ENCODE measurements around the genes ATP1B1, METTL18 and FMO4.

DNA sequence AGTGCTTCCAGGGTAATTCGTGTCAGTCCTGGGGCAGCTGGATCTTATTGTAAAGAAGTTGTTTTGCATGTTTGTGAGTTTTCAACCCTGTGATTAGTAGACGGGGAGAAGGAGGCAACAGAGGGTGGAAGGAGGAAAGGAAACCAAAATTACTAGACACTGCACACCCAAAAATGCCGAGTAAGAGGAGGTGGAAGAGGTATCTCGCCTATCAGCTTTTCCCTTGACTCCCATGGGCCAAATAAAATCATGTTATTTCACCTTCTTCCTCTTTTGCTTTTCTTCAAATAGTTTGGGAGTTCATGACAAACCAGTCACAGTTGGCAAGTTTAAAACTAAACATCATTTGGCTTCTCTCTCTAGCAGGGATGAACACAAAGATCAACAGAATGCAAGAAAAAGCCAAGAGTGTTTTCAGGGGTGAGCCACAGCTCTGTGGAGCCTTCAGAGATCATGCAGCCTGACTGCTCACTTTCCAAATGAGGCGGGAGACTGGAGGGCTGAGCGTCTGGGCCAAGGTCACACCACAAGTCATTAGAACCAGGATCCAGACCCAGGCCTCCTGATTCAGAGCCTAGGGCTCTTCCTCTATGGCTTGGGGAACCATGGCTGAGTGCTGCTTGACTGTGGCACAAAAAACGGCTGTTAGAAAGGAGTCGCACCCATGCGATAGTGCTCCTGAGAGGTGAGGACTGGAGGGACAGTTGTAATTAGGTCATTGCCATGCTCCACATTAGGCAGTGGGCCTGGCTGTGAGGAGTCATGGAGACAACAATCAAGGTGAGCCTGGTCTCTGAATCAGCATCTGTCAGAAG is 2.8 kb downstream of the DPT start:
- PRO-cap, result no peak

DNA sequence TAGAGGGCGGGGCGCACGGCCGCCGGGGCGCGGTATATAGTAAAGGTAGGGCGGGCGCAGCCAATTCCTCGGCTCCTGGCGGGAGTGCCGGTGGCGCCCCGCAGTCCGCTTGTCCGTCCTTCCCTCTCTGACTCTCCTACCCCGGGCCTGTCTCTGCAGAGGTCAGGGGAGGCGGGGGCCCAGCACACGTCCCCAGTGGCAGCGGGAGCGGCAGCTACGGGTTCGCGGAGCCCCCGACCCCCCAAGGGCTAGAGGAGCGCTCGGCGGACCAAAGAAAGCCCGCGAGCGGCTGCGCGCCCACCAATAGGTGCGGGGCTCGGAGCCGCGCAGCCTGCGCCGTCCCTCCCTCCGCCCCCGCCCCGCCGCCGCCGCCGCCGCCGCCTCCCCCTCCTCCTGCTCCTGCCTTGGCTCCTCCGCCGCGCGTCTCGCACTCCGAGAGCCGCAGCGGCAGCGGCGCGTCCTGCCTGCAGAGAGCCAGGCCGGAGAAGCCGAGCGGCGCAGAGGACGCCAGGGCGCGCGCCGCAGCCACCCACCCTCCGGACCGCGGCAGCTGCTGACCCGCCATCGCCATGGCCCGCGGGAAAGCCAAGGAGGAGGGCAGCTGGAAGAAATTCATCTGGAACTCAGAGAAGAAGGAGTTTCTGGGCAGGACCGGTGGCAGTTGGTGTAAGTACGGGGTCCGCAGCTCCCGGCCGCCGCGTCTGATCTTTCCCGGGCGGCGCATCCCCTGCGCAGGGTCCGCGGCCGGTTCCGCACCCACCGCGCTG is at the start of gene ATP1B1:
Gene ATP1B1 (plus strand): TSS at position 430 of the 767 bp plus-strand sequence.
- PRO-cap, result bidirectional peak, plus-strand start at position 63 of the sequence, minus-strand start outside the sequence; bidirectional peak, plus-strand start at position 435 of the sequence, minus-strand start at position 277 of the sequence

- PRO-cap, result no peak
Measured at GRCh38 chr1:169108194-169108704, 1.8 kb downstream of the ATP1B1 start.

GRCh38 chr1:169483975-169484677 is 1.6 kb downstream of the SLC19A2 start:
- PRO-cap, result no peak

DNA sequence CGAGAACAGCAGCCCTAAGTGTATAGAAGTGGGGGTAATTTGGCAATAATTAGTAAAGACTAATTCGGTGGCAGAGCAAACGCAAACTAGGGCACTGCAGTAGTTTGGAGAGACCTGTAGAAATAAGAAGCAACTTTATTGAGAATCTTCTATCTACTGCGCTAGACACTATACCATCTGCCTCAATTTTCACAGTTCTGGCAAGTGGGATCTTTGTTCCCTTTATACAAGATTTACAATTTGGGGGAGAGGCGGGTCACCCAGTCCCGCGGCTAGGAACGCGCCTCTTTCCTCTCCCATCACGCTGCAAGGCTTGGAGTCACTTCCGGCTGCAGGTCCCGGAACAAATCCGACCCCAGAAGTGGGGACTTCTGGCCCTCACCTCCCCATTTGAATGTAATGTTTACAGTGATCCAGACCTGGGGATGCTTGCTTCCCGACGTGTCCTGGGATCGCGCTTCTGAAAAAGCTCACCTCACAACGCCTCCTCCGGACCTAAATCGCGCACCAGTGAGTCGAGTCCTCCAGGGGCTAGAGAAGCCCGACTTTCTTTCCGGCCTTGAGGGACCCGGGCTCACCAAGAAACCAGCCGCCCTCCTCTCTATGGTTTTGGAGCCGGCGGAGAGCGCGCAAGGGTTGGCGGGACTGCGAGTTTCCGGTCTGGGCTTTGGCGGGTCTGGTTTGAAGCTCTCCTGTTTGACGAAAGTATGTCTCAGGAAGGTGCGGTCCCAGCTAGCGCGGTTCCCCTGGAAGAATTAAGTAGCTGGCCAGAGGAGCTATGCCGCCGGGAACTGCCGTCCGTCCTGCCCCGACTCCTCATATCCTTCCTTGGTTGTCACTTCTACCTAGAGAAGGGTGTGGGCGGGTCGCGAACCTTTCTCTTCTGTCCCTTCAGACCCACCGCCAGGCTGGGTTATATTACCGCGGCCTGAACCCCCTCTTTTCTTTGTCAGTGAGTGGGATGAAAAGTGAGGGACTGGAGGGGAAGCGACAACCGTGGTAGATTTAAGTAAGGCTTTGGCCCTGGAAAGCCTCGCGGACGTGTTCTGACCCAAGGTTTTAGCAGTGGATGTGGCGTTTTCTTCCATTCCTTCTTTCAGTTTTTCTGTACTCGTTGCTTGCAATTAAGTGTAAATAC is at the start of gene METTL18:
Gene METTL18 (minus strand): TSS at position 512 of the 1,138 bp plus-strand sequence.
- PRO-cap, result bidirectional peak, plus-strand start at position 650 of the sequence, minus-strand start at position 497 of the sequence

DNA sequence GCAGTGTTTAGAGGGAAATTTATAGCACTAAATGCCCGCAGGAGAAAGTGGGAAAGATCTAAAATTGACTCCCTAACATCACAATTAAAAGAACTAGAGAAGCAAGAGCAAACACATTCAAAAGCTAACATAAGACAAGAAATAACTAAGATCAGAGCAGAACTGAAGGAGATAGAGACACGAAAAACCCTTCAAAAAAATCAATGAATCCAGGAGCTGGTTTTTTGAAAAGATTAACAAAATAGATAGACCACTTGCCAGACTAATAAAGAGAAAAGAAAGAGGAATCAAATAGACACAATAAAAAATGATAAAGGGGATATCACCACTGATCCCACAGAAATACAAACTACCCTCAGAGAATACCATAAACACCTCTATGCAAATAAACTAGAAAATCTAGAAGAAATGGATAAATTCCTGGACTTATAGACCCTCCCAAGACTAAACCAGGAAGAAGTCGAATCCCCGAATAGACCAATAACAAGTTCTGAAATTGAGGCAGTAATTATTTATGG is 40.3 kb downstream of the GORAB start:
- PRO-cap, result no peak

DNA sequence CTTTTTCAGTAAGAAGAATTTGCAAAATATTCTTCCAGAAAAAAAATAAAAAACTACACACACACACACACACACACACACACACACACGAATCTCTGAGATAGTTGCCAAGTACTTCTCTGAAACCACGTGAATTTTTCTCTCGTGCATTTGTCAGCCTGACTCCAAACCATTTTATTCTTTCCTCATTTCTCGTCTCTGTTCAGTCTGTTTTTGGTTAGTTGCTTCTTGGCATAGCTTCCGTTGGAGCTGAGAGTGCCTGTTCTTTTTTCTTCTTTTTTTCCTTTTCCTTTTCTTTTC is 55.0 kb downstream of the GORAB start:
- PRO-cap, result no peak

GRCh38 chr1:170661204-170661819 is 2.6 kb upstream of the PRRX1 start:
- PRO-cap, result no peak

GRCh38 chr1:170738456-170739169 is 74.7 kb downstream of the PRRX1 start:
- PRO-cap, result no peak

GRCh38 chr1:171187233-171187451 is 2.0 kb downstream of the FMO2 start:
- PRO-cap, result no peak

DNA sequence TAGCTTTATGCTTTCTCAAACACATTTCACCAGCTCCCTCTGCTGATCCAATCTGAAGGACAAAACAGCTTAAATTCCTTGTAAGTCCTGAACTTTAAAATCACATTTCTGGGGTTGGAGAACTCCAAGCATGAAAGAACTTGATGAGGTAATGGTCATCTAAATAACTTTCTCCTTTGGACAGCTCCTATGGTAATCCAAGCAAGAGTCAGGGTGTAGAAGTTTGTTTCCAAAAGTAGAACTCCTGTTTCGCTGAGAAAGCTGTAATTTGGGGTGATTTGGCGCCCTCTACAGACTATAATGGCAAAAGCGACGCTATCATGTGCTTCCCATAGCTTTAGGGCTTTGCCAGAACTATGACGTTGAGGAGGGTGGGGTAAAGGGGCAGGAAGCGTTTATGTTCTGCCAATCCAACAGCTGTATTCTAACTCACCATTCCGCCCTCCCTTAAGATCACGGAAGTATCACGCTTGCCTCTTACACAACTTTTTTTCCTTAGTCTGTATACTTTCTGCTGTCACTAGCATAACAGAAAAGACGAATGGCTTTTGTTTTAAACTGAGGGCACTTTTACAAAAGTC is at the start of gene FMO4:
Gene FMO4 (plus strand): TSS at position 480 of the 581 bp plus-strand sequence.
- PRO-cap, result bidirectional peak, plus-strand start at position 498 of the sequence, minus-strand start at position 243 of the sequence

DNA sequence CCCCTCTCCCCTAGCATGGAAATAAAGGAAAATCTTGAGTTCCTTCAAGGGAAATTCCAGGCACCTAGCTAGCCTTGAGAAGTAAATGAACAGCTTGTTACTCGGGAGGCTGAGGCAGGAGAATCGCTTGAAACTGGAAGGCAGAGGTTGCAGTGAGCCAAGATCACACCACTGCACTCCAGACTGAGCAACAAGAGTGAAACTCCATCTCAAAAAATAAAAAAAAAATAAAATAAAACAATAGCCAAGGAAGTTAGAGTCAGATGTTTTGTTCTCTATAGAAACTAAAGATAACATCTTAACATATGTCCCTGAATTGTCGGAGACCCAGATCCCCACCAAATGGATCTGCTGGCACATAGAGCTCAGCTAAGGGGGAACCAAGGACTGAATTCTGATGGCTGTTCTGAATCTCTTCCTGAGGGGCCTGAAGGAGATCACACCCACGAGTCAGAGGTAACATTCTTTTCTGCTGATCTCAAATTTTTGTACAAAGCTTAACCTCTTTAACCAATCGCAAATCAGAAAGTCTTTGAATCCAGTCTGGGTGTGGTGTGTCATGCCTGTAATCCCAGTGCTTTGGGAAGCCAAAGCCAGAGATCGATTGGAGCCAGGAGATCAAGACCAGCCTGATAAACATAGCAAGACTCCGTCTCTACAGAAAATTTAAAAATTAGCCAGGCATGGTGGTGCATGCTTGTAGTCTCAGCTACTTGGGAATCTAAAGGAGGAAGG is 63.0 kb upstream of the PRRC2C start:
- PRO-cap, result no peak

GRCh38 chr1:171485875-171486592 is 704 bp downstream of the PRRC2C start:
- PRO-cap, result no peak

GRCh38 chr1:172255080-172255609 is 165.3 kb upstream of the C1orf105 start:
- PRO-cap, result no peak

- PRO-cap, result no peak
Measured at GRCh38 chr1:172343399-172343710, 77.1 kb upstream of the C1orf105 start.

GRCh38 chr1:172343804-172344162 is 76.7 kb upstream of the C1orf105 start:
- PRO-cap, result no peak

GRCh38 chr1:172351331-172351819 is 69.1 kb upstream of the C1orf105 start:
- PRO-cap, result no peak

DNA sequence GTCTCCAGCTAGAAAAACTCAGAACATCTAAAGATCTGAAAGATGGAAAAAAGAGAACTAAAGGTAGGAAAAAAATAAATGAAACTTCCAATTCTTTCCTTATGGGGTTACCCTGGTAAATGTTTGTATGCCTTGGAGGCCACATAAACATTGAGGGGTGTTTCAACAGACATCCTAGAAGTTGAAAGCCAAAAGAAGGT is 259 bp downstream of the C1orf105 start:
- PRO-cap, result no peak

GRCh38 chr1:172449910-172450462 is 6.1 kb upstream of the PIGC start:
- PRO-cap, result bidirectional peak, plus-strand start at chr1:172450200, minus-strand start at chr1:172450068

DNA sequence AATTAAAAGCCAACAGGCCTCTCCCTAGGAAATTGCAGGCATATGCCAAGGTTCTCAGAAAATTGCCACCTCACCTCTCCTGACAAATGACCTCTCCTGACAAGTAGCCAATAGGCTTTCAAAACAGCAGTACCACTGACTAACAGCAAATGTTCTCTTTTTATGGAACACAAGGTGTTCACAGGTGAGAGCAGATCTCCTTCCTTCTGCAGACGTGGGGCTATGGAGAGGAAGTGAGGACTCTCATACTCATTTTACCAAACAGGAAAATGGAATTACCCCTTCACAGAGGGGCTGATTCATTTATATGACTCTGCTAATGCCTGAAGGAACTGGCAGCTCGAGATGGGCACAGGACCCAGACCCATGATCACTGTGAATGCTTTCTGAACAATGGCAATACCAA is 32.7 kb upstream of the SUCO start:
- PRO-cap, result no peak